ENCODE data around the genes MEIS3 and ELSPBP1.

DNA sequence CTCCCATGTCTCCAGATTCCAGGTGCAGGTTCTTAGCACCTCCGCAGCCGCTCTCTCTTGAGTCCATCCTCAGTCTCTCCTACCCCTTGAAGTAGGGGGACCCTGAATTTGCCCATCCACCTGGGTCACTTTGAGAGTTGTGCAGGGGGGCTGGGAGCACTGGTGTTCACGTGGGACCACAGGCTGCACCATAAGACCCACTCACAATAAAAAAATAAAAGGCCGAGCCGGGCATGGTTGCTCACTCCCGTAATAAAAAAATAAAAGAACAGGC is 33.2 kb downstream of the DHX34 start:
- RRBS = 95% methylated on average over 2 of the region's 6 CpGs

GRCh38 chr19:47389230-47389787 is 30.0 kb downstream of the MEIS3 start:
- RRBS = no CpG with 5 or more reads among the region's 10 CpGs

GRCh38 chr19:47405996-47406442 is 13.3 kb downstream of the MEIS3 start:
- RRBS = no CpG with 5 or more reads among the region's 5 CpGs

- RRBS = no CpG with 5 or more reads among the region's 24 CpGs
Measured at GRCh38 chr19:47417813-47418462, 1.4 kb downstream of the MEIS3 start.

- RRBS = 6% methylated on average over 19 of the region's 44 CpGs
Measured at GRCh38 chr19:47419380-47420156, at the start of gene MEIS3. TSS of gene MEIS3 (minus strand) at chr19:47419527.

- RRBS = no CpG with 5 or more reads among the region's 81 CpGs
Measured at GRCh38 chr19:47446909-47448048, 24.4 kb downstream of the SLC8A2 start.

- RRBS = 7% methylated on average over 4 of the region's 12 CpGs
Measured at GRCh38 chr19:47470798-47471421, 783 bp downstream of the SLC8A2 start.

DNA sequence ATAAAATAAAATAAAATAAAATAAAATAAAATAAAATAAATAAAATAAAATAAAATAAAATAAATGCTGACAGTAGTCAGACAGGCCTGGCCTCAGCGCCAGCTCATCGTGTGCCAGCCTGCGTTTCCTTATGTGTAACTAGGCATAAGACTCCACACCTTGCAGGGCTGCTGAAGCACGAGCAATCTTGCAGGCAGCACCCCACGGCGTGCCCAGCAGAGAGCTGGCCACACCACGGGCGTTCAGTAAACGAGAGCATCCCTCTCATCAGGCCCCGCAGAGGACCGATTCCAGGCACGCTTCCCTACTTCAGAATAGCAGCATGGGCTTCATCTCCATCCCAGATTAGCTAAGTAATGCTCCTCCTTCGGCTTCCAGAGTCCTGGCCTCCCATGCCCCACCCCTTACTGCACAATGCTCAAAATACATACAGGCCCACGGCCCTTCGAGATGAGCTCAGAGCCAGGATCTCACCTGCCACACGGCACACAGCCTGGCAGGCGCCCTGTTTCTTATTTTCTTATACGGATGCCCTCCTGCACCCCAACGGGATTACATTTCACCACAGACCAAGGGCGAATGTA is 5.5 kb downstream of the NAPA start:
- RRBS = no CpG with 5 or more reads among the region's 20 CpGs

DNA sequence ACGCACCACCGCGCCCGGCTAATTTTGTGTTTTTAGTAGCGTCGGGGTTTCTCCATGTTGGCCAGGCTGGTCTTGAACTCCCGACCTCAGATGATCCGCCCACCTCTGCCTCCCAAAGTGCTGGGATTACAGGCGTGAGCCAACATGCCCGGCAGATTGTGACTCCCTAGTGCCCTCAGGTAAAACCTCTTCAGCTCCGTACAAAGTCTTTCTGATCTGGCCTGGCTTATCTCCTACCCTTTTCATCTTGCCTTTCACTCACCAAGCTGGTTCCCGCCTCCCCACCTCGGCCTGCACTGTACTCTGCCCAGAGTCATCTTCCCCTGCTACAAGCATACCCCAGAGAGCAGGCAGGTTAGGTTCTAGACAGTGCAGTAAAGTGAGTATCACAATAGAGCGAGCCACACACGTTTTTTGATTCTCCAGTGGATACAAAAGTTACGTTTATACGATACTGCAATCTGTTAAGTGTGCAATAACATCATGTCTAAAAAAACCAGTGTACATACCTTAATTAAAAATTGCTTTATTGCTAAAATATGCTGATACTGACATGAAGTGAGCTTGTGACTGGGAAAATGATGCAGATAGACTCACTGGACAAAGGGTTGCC is 15.2 kb downstream of the BICRA start:
- RRBS = no CpG with 5 or more reads among the region's 17 CpGs

- RRBS = no CpG with 5 or more reads among the region's 15 CpGs
Measured at GRCh38 chr19:47626152-47626888, 17.4 kb downstream of the BICRA start.

DNA sequence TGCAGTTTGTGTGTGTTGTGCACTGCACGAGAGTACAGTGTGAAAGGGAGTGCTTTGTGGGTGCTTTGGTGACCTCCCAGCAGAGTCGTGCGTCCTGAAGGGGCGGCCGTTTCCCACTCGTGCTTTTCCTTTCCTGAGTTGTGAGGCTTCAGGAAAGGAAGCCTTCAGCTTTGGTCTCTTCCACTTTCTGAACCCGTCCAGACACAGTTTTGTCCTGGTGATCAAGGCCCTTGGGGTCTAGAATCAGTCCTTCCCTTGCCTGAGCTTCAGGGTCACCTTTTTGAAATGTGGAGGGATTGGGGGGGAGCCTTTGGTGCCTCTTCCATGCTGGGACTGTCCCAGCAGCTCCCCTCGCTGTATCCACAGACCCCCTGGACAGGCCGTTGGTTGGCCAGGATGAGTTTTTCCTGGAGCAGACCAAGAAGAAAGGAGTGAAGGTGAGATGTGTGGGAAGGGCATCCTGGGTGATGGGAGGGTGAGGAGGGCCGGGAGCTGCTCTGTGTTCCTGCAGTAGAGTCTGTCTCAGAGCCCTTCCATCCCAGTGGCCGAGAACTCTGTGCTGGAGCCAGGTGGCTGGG is 5.9 kb downstream of the NOP53 start:
- RRBS = no CpG with 5 or more reads among the region's 11 CpGs

DNA sequence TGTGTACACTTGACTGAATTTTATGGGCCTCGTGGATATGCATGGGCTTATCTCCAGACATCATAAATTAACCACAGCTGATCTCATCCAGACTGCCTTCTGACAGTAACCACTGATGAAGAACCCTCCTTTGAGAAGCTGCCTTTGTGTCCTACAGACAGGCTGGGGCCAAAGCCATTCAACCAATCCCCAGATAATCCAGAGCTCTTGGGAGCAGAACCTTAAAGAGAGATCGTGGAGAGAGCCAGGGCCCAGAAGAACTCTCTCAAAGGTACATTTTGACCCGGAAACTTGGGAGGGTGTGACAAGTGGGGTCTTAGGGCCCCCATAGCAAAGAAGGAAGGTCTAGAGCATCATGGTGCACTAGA is at the start of gene ELSPBP1:
TSS of gene ELSPBP1 (plus strand) at position 92 of the 368 bp plus-strand sequence.
- RRBS = no CpG with 5 or more reads among the region's 3 CpGs

DNA sequence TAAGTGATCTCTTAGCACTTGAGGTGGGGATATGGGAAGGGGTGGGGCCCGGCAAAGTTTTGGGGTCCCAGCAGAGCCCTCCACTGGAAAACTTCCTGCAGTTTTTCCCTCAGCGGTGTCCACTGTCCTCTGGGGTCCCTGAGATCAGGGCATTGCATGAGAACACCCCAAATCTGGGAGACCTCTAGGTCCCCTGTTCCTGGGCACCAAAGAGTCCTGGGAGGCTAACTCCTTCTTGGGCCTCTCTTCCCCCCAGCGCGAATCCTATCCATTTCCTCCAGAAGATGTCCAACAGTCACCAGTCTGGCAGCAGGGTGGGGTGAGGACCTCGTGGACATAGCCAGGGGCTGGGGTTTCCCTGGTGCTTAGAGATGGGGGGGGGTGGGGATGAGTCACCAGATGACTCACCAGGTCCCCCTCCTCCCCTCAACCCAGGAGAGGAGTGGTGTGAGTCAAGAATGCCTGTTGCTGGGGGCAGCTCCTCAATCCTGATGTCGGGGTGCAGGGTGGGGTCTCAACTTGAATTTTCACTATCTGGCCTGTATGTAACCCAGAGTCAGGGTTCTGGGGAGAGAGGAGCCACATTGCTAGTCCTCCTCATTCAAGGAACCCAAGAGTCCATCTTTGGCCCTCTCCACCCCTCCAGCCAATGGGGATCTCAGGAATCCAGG is 518 bp downstream of the EMP3 start:
- RRBS = no CpG with 5 or more reads among the region's 6 CpGs

- RRBS = 3% methylated on average over 23 of the region's 81 CpGs
Measured at GRCh38 chr19:48398422-48398881, 5.0 kb downstream of the GRIN2D start.

DNA sequence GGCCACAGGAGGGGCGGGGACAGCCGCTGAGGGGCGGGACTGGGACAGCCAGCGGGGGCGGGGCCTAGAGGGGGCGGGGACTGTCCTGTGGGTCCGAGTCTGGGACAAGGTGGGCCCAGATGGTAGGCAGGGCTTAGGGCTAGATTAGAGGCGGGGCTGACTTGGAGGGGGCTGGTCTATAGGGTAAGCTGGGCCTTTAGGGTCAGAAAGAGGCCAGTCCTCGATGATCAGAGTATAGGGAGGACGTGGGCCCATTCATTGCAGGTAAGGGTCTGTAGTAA is 5.4 kb downstream of the GRIN2D start:
- RRBS = no CpG with 5 or more reads among the region's 10 CpGs

GRCh38 chr19:48399163-48399351 is 5.6 kb downstream of the GRIN2D start:
- RRBS = 8% methylated on average over 2 of the region's 10 CpGs

DNA sequence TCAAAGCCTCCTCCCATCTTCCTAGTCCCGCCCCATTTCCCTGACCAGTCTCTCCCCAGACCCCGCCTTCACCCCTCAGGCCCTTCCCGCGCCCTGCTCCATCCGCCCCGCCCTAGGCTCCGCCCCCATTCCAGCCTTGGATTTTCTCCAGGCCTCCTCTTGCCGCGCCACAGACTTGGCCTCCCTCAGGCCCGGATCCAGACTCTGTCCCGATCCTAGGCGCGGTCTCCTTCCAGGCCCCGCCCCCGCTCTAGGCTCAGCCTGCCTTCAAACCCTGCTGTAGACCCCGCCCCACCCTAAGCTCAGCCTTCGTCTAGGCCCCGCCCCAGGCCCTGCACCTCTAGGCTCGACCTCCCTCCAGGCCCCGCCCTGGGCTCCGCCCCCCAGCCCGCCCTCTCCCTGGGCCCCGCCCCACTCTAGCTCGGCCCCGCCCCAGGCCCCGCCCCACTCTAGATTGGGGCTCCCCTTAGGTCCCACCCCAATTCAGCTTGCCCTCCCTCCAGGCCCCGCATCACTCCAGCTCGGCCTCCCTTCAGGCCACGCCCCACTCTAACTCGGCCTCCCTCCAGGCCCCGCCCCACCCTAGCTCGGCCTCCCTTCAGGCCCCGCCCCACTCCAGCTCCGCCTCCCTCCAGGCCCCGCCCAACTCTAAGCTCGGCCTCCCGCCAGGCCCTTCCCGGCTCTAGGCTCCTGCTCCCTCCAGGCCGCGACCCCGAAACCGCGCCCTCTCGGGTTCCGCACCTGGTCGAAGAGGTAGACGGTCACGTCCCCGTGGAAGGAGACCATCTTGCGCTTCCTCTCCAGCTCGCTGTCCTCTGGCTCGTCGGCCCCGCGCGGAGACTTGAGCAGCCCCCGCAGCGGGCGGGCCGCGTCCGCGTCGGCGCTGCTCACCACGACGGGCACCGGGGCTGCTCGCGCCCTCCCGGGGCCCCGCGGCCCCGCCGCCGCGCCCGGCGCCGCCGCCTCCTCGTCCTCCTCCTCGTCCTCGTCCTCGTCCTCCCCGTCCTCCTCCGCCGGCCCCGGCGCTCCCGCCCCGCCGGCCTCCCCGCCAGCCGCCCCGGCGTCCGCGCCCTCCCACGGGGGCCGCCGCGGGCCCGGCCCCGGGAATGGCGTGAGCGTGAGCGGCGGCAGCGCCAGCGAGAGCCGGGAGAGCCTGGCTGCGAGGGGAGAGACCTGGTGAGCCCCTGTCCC is 18.3 kb downstream of the LMTK3 start:
- RRBS = 52% methylated on average over 24 of the region's 113 CpGs

- RRBS = no CpG with 5 or more reads among the region's 13 CpGs
Measured at GRCh38 chr19:48512952-48513313, 1.3 kb upstream of the LMTK3 start.

DNA sequence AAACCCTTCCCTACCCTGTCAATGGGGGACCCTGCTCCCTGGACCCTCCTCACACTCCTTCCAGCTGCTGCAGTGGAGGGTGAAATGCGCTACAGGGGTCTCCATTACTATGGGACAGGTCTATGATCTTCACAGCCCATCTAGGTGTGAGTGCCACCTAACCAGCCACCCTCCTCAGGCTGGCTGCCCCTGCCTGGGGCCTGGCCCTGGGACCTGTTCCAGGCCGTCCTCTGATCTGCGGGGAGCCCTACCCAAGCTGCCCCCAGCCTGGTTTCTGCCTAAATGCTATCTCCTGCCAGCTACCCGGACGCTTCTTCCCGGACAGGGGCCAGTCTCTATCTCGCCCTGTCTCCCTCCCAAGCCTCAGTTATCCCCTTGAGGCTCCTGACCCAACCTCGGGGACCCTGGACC is 734 bp downstream of the FAM83E start:
- RRBS = no CpG with 5 or more reads among the region's 8 CpGs

Data from NB4 (cell line).